ENCODE measurements around a stretch of chr2.

DNA sequence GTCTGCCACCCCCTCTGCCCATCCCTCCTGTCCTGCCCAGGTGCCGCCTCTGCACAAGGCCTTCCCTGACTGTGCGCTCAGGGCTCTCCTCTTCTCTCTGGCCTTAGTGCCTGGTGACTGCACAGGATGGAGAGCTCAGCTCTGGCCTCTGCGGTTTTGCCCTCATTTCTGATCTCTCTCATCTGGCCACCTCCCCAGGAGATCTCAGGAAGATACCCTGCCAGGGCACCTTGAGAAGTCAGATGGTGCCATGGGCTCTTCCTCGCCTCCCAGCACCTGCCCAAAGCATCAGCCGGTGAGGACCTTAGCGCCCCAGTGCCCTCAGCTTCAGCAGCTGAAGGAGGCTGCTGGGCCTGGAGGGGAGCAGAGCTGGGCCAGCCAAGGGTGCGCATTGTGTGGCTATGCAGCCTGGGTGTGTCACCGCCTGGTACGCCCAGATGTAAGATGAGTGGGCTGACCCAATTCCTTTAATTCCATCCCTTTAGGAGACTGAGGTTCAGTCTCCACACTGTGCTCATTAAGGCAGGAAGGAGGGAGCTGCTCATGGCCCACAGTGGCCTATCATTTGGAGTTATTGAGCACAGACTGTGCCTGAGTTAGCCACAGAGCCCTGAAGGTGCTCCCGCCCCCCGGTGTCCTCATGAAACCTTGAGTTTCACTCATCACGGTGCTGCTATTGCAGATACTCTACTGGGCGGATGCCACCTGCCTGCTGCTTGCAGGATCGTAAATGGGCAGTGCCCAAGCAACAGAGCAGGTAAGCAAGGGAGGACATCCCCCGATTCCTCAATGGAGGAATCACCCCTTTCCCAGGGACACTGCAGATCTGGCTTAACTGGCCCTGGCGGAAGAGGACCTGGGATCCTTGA, 194.2 kb upstream of the GLI2 start:
- PRO-cap, 8 experiments = no peak in any of the 8 experiments

GRCh38 chr2:120661488-120662054, 74.1 kb upstream of the GLI2 start:
- PRO-cap, 8 experiments = no peak in any of the 8 experiments

- PRO-cap, 8 experiments = peak in 2 of 8 experiments; most common minus-strand start chr2:120688109 (in 2)
Measured at GRCh38 chr2:120687986-120688400, 47.7 kb upstream of the GLI2 start.

- PRO-cap, 8 experiments = no peak in any of the 8 experiments
Measured at GRCh38 chr2:120734851-120735365, 760 bp upstream of the GLI2 start.

DNA sequence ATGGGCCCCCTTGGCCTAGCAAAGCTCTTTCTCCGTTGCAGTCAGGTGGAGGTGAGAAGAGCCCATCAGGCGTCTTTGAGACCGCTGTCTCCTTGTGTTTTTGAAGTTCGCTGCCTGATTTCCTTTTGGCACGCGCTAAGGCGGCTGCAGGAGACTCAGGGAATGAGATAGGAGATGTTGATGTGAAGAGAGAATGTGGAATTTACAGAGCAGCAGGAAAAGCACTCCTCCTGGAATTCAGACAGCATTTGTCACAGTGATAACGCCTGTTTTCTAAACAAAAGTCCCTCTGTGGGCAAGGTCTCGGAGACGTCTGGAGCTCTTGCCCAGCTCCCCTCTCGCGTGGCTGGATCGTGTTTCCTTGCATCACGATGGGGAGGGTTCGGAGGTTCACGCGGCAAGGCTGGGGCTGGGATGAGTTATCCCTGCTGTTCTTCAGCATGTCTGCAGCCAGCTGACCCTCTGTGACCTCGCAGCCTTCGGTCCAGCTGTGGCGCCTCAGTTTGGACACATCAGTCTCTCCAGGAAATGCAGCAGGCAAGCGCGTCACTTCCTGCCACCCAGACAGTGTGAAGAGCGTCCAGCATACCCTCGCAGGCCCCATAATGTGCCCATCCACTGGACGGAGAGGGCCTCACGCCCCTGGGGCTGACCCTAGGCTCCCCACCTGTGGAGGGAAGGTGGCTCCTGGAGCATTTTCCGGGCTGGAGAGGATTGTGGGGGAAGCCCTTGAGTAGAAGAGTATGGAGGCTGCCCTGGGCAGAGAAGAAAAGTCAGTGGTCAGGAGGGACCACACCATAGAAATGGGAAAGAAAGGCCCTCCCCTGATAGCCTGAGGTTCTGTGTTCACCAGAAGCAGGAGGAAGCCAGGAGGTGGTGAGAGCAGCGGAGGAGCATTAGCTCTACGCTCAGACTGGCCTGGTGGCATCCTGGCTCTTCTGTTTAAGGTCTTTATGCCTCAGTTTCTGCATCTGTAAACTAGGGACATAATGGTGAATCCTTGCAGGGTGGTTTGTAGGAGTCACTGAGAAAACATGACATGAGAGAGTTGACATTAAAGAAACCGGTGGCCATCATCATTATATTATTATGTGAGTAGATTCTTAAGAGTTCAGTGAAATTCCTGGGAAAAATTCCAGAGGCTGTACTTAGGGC, 30.4 kb downstream of the GLI2 start:
- PRO-cap, 8 experiments = no peak in any of the 8 experiments

GRCh38 chr2:120845185-120845670, 109.6 kb downstream of the GLI2 start:
- PRO-cap, 8 experiments = no peak in any of the 8 experiments

DNA sequence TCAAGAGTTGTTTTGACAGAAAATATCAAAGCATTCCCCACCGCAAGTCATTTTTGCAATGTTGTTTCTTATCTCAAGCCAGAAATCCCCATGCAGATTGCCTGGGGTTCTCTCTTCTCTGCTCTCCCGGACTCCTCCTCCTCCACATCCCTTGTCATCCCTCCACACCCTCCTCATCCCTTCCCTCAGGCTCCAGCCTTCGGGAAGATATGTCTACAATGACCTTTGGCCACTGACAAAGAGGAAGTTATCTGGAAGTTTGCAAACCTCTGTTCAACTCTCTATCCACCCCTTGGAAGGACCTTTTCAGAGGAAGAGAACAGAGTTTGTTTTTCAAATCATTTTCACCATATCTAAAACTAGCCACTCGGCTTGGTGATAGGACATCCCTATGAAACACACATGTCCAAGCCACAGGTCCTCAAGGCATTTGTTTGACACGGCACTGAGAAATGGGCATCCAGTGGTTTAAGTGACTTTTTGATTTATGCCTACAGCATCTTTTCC, 11.8 kb downstream of the TFCP2L1 start:
- PRO-cap, 8 experiments = no peak in any of the 8 experiments

DNA sequence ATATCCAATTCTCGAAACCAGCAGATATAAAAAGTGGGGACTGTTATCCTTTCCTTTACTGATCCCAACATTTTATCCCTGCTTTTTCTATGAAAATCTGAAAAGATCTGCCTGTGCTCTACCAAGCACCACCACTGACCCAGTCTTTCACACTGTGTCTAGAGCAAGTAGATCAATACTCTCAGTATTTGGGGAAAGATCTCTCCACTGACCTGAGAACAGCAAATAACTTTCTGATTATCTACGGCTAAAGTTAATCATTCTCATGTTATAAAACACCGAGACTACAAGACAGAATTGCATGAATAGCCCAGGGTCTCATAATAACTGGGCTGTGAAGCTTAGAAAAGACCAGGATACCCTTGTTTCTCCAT, 134.3 kb upstream of the TFCP2L1 start:
- PRO-cap, 8 experiments = no peak in any of the 8 experiments

DNA sequence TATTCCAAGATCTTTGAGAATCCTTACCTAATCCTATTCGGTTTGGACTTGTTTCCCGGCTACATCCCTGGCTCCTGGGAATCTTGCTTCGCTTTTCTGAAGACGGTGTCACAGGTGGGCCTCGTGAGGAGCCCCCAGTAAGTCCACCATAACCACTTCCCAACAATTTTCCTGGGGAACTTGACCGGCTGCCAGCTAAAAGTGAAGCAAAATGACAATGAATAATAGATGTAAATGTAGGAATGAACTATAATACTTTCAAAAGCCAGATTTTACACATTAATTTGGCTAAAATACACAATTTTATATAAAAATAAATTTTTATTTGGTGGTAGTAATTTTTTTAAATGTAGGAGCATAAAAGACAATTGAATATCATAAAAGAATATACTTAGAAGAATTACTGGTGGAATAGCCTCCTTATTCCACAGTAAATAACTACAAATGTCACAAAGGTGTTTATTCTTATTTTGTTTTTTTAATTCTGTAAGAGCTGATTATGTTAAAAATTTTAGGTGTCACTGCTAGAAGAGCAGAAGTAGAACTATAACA, 140.2 kb upstream of the TFCP2L1 start:
- PRO-cap, 8 experiments = no peak in any of the 8 experiments

DNA sequence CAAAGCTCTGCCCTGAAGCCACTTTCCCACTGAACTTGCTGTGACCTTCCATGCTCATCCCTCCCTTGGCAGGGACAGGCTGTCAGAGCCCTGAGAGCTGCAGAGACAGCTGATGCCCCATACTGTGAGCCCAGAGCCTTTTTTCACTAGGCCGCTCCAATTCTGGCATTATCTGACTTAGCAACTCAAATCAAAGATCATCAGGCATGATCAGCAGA, 83.8 kb downstream of the CLASP1 start:
- PRO-cap, 8 experiments = no peak in any of the 8 experiments

- PRO-cap, 8 experiments = no peak in any of the 8 experiments
Measured at GRCh38 chr2:121586647-121586966, 62.7 kb downstream of the CLASP1 start.

- PRO-cap, 8 experiments = peak in 7 of 8 experiments; most common plus-strand start chr2:121648743 (in 6); most common minus-strand start chr2:121648609 (in 4)
Measured at GRCh38 chr2:121648549-121648794, 790 bp downstream of the CLASP1 start.

GRCh38 chr2:121685344-121685697, 36.1 kb upstream of the CLASP1 start:
- PRO-cap, 8 experiments = peak in 2 of 8 experiments; most common minus-strand start chr2:121685424 (in 2)

DNA sequence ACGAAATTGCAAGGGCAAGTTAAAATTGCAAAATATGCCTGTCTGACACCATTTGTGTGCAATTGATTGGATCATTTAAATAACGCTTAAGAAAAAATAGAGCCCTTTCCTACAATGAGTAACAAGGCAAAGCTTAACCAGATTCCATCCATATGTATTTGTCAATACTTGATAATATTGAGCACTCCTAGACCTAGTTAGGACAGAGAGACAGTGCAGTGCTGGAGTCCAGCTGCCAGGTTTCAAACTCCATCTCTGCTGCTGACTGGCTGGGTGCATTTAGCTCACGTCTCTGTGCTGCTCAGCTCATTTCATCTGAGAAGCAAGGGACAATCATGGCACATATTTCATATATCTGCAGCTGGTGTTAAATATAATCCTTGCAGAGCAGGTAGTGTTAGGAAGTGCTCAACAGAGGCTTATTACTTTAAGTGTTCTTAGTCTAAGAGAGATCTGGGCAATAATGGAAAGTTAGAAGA, 505.8 kb downstream of the TSN start:
- PRO-cap, 8 experiments = no peak in any of the 8 experiments

- PRO-cap, 8 experiments = no peak in any of the 8 experiments
Measured at GRCh38 chr2:122739822-122740600, 984.6 kb downstream of the TSN start.

GRCh38 chr2:124155173-124155673, 130.1 kb downstream of the CNTNAP5 start:
- PRO-cap, 8 experiments = peak in 3 of 8 experiments; most common minus-strand start chr2:124155376 (in 3)

DNA sequence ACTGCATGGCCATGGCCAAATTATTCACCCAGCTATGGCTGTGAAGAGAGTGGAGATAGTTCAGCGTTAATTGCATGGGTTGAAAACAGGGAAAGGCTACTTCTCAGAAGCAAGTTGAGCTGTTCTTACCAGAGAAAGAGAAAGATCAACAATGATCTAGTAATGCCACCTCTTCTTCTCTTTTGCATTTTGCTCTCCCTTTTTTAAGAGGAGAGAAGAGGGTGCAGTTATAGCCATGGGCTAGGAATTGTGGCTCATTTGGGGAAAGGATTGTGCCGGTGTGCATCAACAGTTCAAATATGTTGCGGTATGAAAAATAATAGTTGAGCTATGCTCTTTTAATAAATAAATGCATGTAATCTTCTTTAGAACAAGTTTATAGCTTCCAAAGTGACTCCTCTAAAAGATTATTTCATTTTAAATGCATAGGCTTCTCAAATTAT, 851.2 kb downstream of the CNTNAP5 start:
- PRO-cap, 8 experiments = no peak in any of the 8 experiments

DNA sequence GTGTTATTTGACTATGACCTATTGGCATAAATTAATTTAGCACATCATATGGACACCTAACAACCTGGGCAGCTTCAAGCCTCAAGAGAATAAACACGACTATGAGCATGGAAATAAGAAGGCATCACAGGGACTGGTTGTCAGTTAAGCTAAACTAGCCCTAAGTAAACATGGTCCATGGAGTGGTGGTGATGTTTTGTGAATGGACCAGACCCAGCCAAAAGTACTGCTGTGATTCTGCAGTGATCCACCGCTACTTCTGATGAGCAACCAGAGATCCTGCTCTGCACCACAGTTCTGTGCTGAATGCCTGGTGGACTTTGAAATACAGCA, 960.7 kb upstream of the GYPC start:
- PRO-cap, 8 experiments = no peak in any of the 8 experiments

GRCh38 chr2:126247666-126248093, 408.3 kb upstream of the GYPC start:
- PRO-cap, 8 experiments = no peak in any of the 8 experiments

DNA sequence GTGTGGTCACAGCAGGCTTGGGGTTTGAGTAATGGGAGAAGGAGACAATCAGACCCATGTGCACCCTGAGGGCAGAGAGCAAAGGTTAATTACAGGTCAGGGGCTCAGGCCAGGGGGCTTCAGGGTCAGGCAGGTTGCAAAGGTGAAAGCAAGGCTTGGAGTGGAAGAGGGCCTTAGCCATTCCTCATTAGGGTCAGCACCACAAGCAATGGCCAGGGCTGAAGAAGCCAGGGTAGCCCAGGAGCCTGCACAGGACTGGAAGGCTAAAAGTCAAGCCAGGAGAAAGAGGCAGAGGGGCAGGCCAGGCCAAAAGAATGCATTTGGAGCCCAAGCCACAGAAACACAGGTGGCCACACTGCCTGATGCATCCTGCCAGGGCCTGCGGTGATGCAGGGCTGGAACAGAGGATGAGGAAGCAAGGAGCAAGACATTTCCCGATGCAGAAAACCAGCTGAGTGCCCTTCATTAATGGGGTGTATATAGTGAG, 209.7 kb upstream of the GYPC start:
- PRO-cap, 8 experiments = no peak in any of the 8 experiments

All from peripheral blood mononuclear cell (primary cell).